RPMI7951 (cell line): ENCODE data around the genes TMSB15A, RAB40A, H2BW1, ESX1, RIPPLY1 and FRMPD3.

GRCh38 chrX:102516210-102517156, at the start of gene TMSB15A:
TSS of gene TMSB15A (minus strand) at chrX:102516739.
- RAMPAGE, long total RNA, result no peak

DNA sequence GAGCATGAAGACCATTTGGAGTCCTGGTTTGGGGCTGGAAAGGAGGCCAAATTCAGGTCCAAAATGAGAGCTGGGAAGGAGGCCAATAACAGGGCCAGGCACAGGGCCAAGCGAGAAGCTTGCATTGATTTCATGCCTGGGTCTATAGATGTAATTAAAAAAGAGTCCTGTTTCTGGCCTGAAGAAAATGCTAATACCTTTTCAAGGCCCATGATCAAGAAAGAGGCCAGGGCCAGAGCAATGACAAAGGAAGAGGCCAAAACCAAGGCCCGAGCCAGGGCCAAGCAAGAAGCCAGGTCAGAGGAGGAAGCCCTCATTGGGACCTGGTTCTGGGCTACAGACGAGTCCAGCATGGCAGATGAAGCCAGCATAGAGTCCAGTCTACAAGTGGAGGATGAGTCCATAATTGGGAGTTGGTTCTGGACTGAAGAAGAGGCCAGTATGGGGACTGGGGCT, 3.6 kb downstream of the GPRASP1 start:
- RAMPAGE, long total RNA, result no peak

DNA sequence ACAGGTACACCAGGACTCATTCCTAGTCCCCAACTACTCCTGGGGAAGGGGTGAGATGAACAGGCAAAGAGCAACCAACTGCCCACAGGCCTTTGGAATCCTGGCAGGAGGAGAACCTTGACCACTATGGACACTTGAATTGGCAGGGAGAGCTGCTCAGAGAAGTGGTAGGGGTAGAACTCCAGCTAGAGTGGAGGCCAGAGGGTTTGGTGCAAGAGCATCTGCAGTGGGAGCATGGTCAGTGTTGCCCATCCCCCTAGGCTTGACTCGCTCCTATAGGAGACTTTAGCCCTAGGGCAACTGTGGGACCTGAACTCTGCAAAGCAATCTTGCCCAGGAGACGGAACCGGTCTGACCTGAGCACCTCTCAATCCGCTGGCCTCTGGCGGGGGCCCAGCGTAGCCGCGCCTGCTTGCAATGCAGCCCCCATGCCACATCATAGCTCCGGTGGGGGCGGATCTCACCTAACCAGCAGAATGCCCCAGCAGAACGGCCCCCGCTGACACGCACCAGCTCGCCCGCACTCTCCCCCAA, 5.5 kb downstream of the BEX4 start:
- RAMPAGE, long total RNA, result no peak

GRCh38 chrX:103348019-103348320, 8.3 kb upstream of the TCEAL9 start:
- RAMPAGE, long total RNA, result no peak

GRCh38 chrX:103519430-103519871, at the start of gene RAB40A:
TSS of gene RAB40A (minus strand) at chrX:103519489.
- RAMPAGE, long total RNA, result no peak

GRCh38 chrX:103554770-103555538, 30.4 kb upstream of the TCEAL4 start:
- RAMPAGE, long total RNA, result no peak

GRCh38 chrX:104013657-104014103, at the start of gene H2BW1:
TSS of gene H2BW1 (minus strand) at chrX:104013708.
- RAMPAGE, long total RNA, result no peak

DNA sequence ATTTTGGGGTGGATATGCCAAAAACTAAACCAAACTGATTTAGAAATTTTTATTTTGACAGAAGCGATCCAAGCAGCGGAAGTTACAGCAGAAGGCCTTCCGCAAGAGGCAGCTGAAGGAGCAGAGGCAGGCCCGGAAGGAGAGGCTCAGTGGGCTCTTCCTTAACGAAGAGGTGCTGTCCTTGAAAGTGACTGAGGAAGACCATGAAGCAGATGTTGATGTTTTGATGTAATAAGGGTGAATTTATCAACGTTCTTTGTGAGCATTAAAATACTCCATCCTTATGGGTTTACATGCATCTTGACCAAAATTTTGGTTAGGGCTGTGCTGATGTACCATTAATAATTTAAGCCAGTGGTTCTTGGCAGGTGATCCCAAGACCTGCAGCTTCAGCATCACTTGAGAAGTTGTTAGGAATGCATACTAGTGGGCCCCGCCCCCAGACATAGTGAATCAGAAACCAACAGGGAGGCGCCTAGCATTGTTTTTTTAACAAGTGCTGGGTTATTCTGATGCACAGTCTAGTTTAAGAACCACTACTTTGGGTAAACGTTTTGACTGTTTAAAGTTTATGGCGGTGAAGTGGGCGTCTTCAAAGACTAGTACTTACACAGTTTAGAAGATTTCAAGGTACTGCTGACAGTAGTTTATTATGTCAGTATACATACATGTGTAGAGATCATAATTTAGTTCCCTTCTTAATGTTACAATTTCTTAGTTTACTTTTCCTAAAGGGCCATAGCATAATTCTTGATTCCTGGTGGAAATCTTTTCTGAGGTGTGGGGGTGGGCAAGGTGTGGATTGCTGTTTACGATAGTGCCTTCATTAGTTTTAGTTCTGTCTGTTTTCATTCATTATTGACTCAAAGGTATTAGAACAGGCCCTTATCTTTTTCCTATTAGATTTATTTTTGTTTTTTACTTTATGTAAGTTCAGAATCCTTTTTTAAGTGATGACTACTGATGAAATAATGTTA, 23.6 kb downstream of the FAM199X start:
- RAMPAGE, long total RNA, result no peak

DNA sequence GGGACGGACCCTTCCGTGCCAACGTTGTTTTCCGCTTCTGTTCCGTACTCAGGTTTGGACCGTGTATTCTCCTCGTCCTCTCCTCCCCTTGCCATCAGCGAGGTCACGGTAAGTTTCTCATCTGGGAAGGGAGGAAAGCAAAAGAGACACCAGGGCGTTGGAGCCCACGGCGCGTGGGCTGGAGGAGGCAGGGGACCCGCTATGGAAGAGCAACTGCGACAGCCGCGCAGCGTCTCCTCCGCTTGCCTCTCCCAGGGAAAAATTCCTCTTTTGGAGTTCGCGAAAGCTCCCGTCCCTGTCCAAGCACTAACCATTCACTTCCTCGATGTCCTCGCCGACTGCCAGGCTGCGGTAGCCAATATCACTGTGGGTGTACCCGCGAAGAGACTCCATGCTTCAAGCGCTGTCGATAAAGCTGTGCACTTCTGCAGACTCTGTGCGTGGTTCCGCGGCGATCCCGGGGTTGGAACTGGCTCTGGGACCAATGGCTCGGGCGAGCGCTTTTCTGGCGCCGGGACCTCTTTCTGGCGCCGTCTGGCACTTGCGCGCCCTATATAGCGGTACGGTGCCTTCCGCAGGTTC, at the start of gene ESX1:
Gene ESX1, minus strand, starts transcription at position 477 of the 582 bp plus-strand sequence.
- RAMPAGE, long total RNA, result no peak

DNA sequence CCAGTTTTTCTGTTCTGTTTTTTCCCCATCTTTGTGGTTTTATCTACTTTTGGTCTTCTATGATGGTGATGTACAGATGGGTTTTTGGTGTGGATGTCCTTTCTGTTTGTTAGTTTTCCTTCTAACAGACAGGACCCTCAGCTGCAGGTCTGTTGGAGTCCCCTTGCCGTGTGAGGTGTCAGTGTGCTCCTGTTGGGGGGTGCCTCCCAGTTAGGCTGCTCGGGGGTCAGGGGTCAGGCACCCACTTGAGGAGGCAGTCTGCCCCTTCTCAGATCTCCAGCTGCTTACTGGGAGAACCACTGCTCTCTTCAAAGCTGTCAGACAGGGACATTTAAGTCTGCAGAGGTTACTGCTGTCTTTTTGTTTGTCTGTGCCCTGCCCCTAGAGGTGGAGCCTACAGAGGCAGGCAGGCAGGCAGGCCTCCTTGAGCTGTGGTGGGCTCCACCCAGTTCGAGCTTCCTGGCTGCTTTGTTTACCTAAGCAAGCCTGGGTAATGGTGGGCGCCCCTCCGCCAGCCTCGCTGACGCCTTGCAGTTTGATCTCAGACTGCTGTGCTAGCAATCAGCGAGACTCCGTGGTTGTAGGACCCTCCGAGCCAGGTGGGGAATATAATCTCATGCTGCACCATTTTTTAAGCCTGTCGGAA, 310.9 kb downstream of the TEX13A start:
- RAMPAGE, long total RNA, result no peak

- RAMPAGE, long total RNA, result no peak
Measured at GRCh38 chrX:105696307-105696807, 126.0 kb upstream of the NRK start.

GRCh38 chrX:106201342-106201939, 33.3 kb downstream of the PWWP3B start:
- RAMPAGE, long total RNA, result no peak

- RAMPAGE, long total RNA, result no peak
Measured at GRCh38 chrX:106902964-106903559, at the start of gene RIPPLY1. TSS of gene RIPPLY1 (minus strand) at chrX:106903341.

- RAMPAGE, long total RNA, result no peak
Measured at GRCh38 chrX:106912823-106913125, 7.4 kb upstream of the CLDN2 start.

DNA sequence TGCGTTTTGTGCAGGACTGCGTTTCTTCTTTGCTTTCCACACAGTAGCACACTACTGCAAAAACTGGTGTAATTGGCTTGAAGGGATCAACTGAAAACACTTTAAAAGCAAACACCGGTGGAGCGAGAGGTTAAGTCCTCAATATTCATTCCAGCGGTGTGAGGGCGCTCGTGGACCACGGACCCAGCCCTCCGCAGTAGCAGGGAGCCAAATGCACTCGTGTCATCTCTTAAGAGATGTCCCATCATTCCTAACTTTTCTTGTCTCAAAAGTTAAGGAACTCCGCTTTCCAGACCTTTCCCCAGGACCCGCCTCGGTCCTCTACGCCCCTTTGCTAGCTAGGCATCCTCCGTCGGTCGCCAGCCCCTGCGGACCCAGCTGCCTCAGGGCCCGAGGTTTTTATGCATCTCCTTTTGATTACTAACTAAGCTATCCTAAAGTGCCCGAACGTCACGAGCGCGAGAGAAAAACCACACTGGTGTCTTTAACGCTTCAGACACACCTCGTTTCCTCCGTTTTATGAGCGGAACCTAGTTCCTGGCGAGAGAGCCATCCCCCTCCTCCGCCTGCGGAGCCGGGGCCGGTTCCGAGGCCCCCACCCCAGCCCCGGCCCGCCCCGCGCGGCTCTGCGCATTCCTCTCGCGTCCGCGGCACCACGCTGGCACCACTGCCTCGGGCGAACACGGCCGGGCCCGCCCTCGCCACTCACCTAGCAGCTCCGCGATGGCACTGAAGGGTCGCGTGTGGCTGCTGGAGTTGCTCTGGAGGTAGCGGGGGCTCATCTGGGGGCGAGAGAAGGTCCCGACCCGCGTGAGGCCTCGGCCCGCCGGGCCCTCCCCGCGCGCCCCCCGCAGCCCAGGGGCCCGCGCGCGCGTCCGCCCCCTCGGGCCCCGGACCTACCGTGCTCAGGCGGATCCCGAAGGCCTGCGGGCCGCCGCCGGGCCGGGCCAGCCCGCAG, 765 bp downstream of the MORC4 start:
- RAMPAGE, long total RNA, result no peak

GRCh38 chrX:107448698-107449730, at the start of gene FRMPD3:
TSS of gene FRMPD3 (plus strand) at chrX:107449652.
- RAMPAGE, long total RNA, result no peak

GRCh38 chrX:107629563-107629919, 1.2 kb downstream of the PRPS1 start:
- RAMPAGE, long total RNA, result no peak

DNA sequence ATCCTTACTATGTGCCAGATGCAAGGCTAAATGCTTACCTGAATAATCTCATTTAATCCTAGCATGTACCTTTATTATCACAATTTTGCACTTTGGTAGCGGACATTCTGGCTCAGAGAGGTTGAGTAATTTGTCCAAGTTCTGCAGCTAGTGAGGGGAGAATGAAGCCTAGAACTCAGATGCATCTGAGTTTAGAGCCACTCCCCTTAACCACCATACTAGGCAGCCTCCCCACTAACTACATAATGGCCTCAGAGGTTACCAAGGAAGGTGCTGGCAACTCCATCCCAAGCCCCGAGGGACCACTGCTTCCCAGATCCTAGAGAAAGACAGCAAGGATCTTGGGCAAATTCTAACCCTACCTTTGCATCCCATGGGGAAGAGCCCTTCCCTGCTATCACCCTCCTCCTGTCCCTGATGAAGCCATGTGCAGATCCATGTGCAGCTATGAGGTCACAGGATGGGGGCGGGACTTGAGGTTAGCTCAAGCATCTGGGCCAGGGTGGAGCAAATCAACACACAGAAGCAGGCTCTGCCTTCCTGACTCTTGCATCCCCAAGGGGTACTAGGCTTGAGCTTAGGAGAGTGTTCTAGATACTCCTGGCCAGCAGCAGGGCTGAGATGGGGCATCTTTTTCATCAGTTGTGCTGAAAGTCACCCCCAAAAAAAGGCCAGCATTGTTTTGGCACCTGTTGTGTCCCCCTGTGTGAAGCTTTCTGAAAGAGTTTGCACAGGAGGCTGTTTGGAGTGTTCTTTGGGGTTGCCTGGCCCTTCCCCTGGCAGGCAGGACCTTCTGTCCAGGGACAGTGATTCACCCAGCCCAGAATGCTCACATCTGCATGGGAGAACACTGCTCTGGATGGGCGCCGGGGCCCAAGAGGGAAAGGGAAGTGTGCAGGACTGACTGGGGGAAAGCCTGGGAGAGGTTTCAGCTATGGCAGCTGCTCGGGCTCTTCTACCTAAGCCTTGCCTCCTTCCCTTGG, 50.7 kb downstream of the PRPS1 start:
- RAMPAGE, long total RNA, result no peak

DNA sequence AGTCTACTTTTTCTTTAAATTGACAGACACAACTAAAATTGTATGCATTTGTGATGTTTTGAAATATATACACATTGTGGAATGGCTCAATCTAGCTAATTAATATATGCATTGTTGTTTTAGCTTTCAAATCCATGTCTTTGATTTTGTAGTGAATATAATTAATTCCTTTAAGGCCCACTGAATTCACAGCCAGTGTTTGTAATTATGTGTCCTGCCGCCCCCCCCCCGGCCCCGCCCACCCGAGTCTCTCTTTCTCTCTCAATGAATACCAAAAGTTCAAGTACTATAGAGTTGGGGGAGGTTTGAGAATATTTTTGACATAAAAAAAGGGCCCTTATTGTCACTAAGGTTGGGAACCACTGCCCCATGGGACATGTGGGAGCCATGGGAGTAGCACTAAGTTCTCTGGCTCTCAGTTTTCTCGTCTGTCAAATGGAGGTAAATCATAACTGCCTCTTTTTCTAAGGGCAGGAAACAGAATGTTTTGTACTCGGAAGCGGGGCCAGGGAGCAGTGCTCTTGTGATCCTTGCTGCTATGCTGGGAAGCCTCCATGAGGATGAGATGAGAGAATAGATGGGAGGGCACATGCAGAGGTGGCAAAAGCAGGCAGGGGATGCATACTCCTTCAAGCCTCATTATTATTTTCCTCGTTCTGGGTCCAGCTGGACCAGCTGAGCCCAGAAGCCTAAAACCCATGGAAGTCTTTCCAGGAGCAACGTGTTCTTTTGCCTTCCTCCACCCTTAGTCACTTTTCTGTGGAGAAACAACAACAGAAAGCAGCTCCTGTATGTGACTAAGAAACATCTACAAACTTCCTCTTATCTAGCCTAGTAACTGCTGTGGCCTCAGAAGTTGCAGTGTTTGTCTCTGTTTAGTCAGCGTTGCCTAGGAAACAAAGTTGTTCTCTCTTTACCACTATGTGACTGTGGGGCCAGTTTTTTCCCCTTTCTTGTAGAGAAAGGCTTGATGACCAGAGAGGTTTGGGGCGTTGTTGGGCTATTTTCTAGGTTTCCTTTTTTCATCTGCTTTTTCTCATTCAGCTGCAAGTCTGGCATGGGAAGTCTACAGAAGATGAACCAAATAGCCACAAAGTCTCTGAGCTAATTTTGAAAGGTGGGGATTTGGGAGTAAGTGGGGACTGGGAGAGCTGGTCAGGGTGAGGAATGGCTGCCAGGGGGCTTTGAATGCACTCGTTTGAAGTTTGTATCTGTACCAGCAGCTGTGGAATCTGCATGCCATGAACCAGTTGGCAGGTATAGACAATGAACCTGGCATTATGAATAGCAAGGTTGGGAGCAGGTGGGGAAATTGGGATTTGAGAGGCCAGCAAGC, 64.8 kb downstream of the TSC22D3 start:
- RAMPAGE, long total RNA, result no peak

GRCh38 chrX:107712158-107712508, 63.5 kb downstream of the TSC22D3 start:
- RAMPAGE, long total RNA, result no peak